ENCODE measurements around a stretch of chr9.

GRCh38 chr9:2300038-2300604 is 285.0 kb downstream of the SMARCA2 start:
- PRO-cap = no peak

GRCh38 chr9:2559133-2559466 is 62.5 kb upstream of the VLDLR start:
- PRO-cap = no peak

DNA sequence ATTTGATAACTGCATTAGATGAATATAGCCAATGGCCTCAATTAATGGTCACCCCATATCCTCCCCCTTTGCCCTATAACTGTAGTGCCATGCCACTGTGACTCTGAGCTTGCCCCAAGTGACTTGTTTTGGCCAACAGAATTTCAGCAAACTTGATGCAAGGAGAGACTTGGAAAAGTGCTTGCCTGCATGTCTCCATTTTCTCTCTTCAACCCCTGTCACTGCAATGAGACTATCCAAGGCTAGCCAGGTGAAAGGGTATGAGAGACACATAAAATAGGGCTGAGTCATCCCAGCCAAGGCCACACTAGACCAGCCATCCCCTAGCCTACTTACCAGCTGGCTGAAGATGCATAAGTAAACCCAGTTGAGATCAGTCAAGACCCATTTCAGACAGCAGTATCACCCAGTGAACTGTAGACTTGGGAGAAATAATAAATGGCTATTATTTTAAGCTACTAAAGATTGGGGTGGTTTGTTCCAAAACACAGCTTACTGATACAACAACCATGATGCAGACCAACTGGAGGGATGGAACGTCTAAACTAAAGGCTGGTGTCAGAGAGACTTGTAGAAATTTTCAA is 52.9 kb upstream of the VLDLR start:
- PRO-cap = no peak

GRCh38 chr9:2657199-2657787 is 35.7 kb downstream of the VLDLR start:
- PRO-cap = no peak

DNA sequence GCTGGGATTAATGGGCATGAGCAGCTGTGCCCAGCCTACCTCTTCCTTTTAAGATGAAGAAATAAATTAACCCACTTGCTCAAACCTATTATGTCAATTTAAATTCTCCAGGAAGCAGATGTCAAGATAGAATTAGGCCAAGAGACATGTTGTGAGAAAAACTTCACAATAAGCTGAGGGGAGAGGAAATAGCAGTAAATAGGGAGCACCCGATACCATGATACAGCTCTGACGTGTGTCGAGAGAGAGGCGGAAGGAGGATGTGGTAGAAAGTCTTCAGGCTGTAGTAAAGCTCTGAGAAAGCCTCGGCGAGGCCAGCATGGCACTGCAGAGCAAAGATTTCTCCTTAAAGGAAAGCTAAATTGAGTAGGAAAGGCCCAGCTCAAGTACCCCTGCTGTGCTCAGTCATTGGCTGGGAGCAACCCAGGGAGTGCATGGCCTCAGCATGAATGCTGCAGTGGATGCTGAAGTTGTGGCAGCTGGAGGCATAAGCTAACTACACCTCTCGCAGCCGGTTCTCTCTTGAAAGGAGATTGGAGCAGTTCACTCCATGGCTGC is 6.1 kb upstream of the PUM3 start:
- PRO-cap = no peak

DNA sequence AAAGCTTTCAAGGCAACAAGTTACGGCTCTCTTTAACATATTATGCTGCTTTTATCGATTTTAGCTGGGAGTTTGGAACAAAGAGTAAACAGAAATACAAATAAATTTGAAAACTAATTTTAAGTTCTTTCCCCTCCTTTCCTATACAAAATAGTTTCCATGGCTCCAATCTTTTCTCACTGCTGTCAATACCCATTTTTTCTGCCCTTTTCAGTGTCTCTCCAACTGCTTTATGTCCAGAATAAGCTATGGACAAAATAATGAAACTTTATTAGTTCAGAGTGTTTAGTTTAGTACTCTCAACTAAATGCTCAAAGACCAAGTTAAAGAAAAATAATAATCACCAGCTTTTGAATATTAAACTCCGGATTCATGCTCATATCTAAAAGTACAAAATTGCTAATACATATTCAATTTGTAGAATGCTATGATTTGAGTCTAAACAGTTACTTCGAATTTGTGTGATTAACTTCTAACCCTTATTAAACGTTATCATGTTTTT is 39.4 kb downstream of the RFX3 start:
- PRO-cap = no peak

DNA sequence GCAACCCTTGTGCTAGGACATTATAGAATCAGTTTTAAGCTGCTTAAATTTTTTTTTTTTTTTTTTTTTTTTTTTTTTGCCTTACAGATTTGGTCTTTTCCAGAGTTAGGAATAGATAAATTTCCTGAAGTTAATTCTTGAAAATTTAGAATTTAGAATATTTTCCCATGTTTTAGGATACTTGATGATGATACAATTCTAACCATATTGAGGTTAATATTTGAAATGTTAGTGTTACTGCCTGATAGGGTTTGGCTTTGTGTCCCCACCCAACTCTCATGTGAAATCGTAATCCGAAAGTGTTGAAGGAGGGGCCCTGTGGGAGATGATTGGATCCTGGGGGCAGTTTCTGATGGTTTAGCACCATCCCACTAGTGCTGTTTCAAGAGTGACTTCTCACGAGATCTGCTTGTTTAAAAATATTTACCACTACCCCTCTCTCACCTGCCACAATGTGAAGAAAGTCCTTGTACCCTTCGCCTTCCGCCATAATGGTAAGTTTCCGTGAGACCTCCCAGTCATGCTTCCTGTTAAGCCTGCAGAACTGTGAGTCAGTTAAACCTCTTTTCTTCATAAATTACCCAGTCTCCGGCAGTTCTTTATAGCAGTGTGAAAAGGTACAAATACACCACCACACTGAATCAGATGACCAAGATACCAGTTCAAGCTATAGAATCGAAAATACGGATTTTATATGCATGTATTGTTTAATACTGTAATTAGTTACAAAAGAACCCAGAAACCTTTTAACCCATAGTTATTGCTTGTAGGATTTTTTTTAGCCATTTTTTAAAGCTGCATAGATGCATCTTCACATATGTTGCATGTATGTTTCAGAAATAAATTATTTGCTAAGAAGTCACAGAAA is 2.7 kb upstream of the RFX3 start:
- PRO-cap = no peak

DNA sequence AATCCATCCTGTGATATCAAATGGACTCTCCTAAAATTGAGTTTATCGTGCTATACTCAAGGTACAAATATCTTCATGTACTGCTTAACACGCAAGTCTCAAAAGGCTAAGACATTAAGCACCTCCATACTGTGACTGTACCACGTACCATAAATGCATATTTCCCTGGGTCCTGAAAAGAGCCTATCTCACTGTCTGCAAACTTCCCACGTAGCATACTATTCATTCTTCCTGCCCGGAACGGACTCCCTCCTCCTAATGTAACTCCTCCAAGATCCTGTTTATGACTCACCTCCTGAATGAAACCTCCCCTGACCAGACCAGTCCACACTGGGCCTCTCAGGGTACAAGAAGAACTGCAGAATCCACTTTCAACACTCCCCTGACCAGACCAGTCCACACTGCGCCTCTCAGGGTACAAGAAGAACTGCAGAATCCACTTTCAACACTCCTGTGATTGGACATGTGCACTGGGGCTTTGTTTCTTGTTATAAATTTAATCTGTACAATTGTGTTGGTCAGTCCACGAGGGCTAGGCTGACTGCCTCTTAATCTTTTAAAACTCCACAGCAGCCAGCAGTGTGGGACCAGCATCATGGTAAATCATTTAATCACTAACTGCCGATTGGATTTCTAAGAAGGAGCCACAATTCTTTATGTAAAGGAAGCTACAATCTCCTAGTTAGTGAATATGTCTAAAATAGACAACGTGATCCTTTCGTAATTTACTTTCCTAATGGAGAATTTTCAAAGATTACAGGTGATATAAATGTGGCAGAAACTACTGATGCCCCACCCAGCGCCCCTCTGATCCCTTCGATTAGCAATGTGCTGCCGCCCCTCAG is 381.1 kb upstream of the RFX3 start:
- PRO-cap = bidirectional peak, plus-strand start at position 323 of the sequence, minus-strand start at position 233 of the sequence

DNA sequence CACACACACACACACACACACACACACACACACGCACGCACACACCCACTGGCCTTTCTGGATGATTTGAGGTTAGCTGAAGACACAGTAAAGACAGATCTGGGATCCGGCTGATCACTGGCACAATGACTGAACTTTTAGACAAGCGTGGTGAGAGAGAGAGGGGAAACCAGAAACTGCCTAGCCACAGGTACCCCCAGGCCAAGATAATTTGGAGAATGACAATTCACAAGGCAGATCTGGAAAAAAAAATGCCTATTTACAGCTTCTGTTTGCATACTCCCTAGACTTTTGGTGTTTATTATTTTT is 348.1 kb downstream of the GLIS3 start:
- PRO-cap = no peak

- PRO-cap = no peak
Observed at GRCh38 chr9:4065444-4065971, 234.4 kb downstream of the GLIS3 start.

DNA sequence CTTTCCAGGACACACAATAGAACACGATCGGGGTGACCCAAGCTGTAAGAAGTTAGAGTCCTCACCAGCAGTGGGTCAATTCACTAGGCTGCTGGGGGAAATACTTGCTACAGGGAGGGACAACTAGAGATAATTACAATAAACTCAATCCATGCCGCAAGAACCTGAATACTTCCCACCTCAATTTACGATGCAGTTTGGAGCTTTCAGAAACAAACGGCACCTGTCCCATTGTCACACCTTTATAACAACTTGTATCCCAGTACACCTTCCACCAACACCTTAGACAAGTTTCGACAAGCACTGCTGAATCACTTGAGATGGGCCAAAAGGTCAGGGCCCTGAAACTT is 194.1 kb downstream of the GLIS3 start:
- PRO-cap = bidirectional peak, plus-strand start outside the sequence, minus-strand start at position 246 of the sequence

DNA sequence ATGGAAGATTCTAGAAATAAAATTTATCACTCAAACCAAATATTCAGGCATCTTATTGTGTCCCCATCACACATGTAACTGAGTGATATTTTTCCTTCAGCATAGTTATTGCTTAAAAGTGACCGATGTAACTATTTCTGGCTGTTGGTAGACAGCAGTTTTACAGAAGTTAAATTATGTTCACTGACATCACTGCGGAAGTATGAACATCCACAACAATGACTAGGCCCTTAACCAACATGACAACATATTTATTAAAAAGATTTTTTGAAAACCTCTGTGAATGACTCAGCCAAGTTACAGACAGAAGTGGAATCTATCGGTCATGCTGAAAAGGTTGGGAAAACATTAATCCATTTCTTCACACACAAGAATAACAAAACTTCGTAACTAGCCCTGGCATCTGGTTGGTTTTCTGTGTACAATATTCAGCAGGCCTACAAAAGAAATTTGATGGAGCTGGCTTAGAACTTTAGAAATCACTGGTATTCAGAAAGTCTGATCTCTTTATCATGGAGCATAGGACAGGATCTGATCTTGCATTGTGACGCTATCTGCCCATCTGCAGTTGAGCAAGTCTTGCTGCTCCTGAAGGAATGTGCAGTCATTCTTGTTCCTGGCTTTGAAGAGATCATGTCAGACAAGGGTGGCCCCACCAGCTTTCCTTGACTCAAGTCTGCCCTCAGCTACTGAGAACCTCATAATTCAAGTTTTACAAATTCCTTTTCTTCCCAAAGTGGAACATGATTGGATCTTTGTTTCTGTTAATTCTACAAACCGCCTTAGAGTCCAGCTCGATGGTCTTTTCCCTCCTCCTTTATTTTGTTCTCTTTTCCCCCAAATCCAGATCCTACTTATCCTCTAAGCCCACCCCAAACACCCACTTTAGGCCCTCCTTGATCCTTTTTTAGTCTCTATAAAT is 6.4 kb downstream of the GLIS3 start:
- PRO-cap = bidirectional peak, plus-strand start at position 295 of the sequence, minus-strand start at position 80 of the sequence; bidirectional peak, plus-strand start at position 607 of the sequence, minus-strand start at position 533 of the sequence; bidirectional peak, plus-strand start at position 764 of the sequence, minus-strand start at position 678 of the sequence

DNA sequence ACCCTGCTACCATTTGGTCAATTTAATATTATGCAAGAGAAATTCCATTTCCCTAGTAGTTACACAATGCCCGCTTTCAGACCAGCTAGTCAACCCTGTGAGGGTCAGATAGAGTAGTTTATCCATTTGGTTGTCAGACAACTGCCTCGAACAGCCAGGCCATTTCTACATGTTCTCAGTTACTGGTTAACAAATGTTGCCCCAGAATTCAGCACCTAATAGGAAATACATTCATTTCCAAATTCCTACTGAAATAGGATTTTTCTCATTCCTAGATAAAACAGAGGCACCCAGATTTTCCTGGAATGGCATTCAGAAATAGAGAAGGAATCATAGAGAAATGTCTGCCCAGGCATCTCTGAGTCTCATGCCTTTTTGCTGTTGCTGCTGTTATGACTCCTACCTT is 6.5 kb upstream of the GLIS3 start:
- PRO-cap = no peak

- PRO-cap = no peak
Observed at GRCh38 chr9:4549936-4550432, 59.7 kb downstream of the SLC1A1 start.

DNA sequence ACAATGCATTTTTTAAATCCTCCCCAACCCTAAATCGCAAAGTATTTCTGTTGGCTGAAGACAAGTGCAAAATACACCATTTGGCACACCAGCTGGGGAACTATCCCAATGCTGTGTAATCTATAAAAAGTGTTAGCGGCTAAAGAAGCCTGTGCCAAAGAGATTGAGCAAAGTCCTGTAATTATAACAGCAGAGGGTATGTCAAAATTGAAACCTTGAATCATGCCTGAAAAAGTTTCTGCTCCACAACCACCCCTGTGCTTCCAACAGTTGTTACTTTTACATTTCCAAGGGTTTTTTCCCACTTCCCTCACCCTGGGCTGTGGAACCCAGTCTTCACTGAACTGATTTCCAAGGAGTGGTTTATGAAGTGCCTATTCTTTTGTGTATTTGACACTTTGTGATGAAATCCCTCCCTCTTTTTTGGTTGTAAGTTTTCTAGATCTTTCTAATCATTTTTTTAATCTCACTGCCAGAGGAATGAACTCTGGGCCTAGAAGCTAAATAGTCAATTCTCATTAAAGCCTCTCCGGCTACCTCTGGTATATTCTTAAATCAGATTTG is 83.0 kb upstream of the PLPP6 start:
- PRO-cap = no peak

- PRO-cap = no peak
Observed at GRCh38 chr9:4584490-4585588, 77.3 kb upstream of the PLPP6 start.

- PRO-cap = no peak
Observed at GRCh38 chr9:4596535-4597007, 65.5 kb upstream of the PLPP6 start.

DNA sequence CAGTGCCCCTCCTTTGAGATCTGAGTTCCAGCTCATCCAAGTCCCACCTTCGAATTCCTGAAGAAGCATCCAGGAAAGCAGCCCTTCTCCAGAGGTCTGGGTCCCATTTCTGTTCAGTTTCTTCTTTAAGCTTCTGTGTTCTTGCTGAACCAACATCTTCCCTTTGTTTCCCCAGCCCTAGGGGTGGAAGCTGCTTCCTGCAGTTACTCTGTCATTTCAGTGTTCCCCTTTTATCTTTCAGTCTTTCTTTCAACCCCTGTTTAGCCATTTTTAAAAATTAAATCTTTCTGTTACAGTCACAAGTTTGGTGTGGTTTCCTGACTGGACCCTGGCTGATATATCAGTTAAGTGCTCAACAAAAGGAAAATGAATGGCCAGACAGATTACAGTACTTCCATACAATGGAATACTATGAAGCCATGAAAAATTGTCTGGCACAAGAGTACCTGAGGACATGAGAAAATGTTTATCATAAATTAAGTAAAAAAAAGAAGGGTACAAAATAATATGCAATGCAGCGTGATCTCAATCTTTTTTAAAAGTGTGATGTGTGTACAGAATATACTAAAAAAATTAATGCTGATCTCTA is 35.6 kb upstream of the PLPP6 start:
- PRO-cap = no peak

- PRO-cap = no peak
Observed at GRCh38 chr9:4663932-4665157, 1.9 kb downstream of the SPATA6L start.

GRCh38 chr9:4732719-4733415 is 8.1 kb downstream of the AK3 start:
- PRO-cap = no peak

All from Calu3 (cell line).